Duodenum (tissue), 1 donor: ENCODE results near the gene C2orf76.

GRCh38 chr2:113881707-113882031 is 8.2 kb upstream of the ACTR3 start:
- PRO-cap, result no peak

DNA sequence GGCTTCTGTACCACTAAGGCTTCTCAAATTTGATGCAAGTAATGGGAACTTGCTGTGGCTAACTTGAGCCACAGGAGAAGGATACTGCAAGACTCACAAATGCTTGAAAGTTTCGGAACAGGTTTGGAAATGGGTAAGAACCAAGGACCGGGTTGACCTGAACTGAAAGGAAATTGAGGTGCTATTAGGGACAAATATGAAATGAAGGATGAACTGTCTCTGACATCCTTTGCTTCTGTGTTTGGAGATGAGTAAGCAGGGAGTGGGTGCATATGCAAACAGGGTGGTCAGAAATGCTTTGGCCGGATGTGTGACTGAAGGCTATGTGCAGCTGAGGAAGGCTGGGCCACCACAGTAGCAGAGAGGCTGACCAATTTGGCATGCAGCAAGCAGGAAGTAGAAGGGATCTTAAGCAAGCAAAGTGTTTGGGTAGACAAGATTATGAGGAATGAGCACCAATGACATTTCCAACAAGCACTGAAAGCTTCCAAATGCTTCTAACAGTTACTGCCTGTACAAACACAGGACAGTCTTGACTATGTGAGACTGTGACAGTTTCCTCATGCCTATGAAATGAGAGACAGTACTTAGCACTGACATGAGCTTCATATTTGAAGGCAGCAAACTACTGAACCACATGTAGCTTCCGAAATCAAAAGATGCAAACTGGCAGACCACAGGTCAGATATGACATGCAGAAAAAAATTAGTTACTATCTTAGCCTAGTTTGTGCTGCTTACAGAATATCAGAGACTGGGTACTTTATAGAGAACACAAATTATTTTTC is 3.4 kb upstream of the ACTR3 start:
- PRO-cap, result no peak

- PRO-cap, result no peak
These were observed 745.2 kb downstream of the DPP10 start for GRCh38 chr2:115187442-115188264.

DNA sequence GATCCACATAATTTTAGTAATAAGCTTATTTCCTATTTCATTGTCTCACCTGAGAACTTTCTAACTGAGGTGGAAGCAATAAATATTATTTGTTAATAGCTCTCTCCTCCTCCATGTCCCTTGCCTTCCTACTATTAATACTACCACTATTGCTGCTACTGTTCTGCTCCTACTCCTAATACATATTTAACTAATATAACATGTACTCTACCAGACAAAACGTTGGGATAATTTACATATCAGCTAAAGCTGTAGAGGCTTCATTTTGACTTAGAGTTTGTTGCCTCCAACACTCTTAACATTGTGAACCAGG is 1283.5 kb downstream of the DPP10 start:
- PRO-cap, result no peak

DNA sequence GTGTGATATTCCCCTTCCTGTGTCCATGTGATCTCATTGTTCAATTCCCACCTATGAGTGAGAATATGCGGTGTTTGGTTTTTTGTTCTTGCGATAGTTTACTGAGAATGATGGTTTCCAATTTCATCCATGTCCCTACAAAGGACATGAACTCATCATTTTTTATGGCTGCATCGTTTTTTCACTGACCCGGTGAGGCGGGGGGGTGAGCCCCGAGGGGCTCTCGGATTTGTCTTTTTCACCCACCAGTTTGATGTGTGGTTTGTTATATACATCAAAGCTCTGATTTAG is 802.3 kb upstream of the DDX18 start:
- PRO-cap, result unidirectional peak, plus-strand start at position 187 of the sequence

GRCh38 chr2:117068594-117068793 is 746.0 kb upstream of the DDX18 start:
- PRO-cap, result no peak

- PRO-cap, result no peak
These were observed 1.0 kb downstream of the CCDC93 start for GRCh38 chr2:118012916-118013170.

GRCh38 chr2:118112524-118113030 is 24.3 kb downstream of the INSIG2 start:
- PRO-cap, result no peak

- PRO-cap, result no peak
These were observed 134.3 kb downstream of the INSIG2 start for GRCh38 chr2:118222629-118222915.

GRCh38 chr2:118223966-118224954 is 136.0 kb downstream of the INSIG2 start:
- PRO-cap, result no peak

- PRO-cap, result unidirectional peak, plus-strand start at chr2:118604592
These were observed 243.1 kb downstream of the EN1 start for GRCh38 chr2:118604271-118604878.

DNA sequence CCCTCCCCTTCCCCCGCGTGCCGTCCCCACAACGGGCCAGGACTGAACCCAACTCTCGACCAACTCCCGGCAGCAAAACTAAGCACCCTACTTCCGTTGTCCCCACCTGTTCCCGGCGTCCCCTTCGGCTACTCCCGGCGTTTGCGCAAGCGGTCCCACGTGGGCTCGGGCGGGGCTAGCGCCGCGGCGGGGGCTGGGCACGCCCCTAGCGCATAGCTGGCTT is at the start of gene C2orf76:
Gene C2orf76 (minus strand): TSS at position 151 of the 223 bp plus-strand sequence.
- PRO-cap, result bidirectional peak, plus-strand start outside the sequence, minus-strand start at position 66 of the sequence

- PRO-cap, result no peak
These were observed 5.4 kb downstream of the DBI start for GRCh38 chr2:119372066-119372628.

GRCh38 chr2:119402605-119402963 is 29.1 kb upstream of the TMEM37 start:
- PRO-cap, result no peak

DNA sequence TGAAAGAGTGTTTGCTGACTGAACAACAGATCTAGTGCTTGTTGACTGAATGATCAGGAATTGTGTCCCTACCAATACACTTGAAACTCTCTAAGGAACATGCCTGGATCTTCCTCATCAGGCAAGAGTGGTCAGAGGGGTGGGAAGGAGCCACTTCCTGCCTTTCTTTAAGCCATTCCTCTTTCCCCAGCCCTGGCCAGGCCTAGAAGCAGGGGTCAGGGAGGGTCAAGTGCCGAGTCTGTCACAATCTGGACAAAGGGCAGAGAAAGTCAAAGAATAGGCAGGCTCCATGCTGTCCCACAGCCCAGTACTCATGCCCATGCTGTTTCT is 3.0 kb upstream of the TMEM37 start:
- PRO-cap, result no peak

DNA sequence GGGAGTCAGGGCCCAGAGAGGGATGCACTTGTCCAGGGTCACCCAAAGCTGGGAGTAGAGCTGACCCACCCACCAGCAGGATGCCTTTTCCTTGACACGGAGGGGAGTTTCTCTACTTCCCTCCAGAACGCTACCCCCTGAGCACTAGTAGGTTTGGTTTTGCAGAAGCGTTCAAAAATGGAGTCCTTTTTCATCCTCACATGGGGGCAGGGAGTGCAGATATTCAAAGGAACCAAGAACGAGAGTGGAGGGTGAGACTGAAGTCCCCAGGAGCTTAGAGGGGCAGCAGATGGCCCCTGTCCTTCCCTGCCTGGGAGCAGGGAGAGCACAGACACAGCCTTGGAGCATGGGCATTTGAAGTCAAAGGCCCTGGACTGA is 7.3 kb downstream of the TMEM37 start:
- PRO-cap, result no peak

GRCh38 chr2:119522564-119523063 is 1.7 kb downstream of the SCTR start:
- PRO-cap, result no peak

DNA sequence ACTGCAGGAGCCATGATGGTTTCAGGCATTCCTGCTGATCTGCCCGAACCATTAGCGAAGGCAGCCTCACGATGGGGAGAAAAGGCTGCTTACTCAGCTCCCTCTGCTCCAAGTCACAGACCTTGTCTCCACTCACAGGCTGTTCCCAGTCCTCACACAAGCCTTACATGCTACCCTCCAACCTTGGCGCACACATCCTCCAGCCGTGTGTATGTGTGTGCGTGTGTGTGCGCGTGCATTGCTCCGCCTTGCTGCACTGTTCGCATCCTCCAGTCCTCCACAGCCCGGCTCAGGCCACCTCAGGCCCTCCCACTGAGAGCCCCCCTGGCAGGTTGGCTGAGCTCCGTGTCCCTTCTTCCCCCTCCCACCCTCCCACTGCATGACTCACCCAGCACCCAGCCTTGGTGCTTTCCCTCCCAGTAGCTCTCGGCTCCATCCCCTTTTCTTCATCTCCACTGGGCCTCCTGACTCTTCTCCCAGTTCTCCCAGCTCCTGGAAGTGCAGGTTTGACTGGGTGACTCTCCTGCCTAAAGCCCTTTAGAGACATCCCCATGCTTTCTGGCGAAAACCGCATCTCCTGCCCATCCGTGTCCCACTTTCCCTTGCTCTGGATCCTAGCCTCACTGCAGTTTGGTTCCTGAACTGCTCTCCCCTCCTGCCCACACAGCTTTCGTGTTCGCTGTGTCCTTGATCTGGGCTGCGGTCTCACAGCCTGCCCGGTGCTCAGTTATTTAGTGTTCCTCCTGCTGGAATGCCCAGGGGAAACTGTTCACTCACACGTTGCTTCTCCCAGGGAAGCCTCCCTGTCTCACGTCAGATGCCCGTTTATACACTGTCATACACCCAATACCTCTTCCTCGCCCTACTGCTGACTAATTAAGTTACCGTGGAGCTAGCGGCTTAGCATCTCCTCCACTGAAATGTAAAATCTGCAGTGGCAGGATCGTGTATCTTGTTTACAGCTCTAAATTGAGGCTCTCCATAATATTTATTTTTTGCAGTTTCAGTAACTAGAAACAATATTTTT is 4.9 kb downstream of the TMEM177 start:
- PRO-cap, result no peak

- PRO-cap, result no peak
These were observed 30.9 kb upstream of the EPB41L5 start for GRCh38 chr2:119981843-119982607.

DNA sequence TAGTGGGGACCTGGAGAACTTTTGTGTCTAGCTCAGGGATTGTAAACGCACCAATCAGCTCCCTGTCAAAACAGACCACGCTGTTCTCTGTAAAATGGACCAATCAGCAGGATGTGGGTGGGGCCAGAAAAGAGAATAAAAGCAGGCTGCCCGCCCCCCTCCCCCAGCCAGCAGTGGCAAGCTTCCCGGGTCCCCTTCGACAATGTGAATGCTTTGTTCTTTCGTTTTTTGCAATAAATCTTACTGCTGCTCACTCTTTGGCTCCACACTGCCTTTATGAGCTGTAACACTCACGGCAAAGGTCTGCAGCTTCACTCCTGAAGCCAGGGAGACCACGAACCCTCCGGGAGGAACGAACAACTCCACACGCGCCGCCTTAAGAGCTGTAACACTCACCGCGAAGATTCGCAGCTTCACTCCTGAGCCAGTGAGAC is 15.2 kb upstream of the EPB41L5 start:
- PRO-cap, result no peak